Cytotoxic T cell (primary cell): ENCODE data around the genes UNC13D, GALR2 and ZACN.

DNA sequence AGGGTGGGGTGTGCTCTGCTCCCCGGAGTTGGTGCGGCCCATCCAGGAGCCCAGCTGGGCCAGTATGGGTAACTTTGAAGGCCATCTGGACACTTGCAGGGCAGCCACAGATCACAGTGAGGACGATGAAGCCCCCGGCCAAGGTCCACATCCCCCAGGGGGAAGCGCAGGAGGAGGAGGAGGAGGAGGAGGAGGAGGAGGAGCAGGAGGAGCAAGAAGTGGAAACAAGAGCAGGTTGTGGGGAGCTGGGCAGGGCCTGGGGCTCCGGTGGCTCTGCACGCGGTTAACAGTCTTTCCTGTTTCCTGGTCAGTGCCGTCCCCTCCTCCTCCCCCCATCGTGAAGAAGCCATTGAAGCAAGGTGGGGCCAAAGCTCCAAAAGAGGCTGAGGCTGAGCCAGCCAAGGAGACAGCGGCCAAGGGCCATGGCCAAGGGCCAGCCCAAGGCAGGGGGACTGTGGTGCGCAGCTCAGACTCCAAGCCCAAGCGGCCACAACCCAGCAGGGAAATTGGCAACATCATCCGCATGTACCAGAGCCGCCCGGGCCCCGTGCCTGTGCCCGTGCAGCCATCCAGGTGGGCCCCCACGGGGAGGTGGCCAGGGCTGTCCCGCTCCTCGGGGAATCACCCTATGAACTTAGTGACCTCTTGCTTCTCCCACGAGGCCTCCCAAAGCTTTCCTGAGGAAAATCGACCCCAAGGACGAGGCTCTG is 16.9 kb upstream of the SMIM5 start:
- PRO-cap, 2 experiments = no peak in any of the 2 experiments

- PRO-cap, 2 experiments = no peak in any of the 2 experiments
Measured at GRCh38 chr17:75684178-75685491, 17.5 kb downstream of the SAP30BP start.

DNA sequence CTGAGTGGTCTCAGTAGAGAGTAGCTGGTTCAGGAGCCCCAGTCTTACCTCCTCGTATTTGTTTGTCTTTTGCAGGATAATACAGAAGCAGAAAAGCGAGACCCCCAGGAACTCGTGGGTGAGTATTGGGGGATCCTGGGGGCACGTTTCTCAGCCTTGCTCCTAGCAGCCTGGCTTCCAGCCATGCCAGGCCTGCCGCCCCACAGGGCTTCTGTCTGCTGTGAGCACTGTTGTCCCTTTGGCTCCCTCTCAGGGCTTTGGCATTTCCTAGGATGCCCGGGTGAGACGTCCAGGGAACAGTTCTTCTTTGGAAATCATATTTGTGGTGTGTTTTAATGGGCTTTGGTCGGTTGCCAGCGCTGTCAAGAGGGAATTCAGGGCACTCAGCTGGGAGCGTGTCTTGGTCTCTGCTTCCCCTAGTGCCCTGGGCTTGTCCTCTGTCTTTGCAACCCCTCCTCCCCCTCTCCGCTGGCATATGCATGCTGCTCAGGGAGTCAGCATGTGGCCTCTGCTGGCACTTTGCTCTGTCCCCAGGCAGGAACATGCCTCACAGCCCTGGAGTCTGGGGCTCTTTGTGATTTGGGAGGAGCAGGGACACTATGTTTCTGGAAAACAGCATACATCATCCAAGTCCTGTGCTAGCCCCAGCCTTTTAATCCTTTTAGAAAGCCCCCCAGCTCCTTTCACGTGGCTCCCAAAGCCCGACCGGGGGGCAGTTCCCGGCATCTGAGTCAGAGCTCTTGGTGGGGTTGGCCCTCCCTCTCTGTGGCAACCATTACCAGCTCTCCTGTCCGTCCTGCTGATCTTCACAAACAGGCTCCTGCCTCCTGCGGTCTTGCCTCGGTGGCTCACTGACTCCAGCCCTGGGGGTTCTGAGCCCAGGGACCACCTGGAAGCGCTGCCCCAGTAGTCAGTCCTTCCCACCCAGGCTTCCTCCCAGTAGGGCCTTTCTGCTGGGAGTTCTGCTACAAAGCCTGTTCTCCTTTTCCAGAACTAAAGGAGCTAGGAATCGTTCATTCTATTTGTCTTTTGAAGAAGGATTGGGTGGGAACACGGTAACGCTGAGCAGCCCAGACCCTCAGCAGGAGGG is 26.6 kb downstream of the SAP30BP start:
- PRO-cap, 2 experiments = no peak in any of the 2 experiments

DNA sequence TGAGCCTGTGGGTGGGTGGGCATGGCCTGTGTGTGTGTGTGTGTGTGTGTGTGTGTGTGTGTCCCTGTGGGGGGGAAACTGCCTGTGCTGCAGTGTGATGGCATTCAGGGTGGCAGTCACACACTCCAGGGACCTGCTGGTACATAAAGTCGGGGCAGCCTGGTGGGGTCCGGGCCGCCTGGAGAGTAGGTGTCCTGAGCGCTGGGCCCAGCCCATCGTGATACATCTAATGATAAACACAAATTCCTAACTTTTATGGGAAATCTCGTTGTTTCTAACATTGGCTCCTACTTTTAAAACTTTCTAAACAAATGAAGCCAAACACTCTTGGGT is 1.4 kb downstream of the ITGB4 start:
- PRO-cap, 2 experiments = no peak in any of the 2 experiments

DNA sequence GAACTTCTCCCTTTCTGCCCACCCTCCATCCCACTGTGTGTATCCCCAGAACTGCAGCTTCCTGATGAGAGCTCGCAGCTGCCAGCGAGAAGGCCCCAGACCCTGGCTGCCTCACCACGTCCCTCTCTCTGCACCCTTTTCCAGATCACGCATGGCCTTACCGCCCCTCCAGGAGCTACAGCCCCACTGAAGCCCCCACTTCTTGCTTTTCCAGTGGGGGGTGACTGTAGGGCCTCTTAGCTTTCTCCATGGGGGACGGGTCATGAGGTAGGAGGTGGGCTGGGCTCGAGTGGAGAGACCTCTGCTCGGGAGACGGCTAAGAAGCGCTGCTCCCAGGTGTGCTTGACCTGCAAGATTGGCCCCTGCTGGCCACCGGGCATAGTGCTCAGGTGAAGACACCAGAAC is 5.9 kb downstream of the H3-3B start:
- PRO-cap, 2 experiments = peak in 1 of 2 experiments; most common minus-strand start position 127 of the sequence (in 1)

DNA sequence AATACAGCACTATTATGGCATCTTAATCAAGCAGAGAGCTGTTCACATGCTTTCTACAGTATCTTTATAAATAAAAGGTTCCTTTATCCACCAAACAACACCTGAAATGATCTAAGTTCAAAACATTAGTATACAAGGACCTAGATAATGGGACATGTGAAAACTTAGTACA is 2.4 kb downstream of the H3-3B start:
- PRO-cap, 2 experiments = no peak in any of the 2 experiments

DNA sequence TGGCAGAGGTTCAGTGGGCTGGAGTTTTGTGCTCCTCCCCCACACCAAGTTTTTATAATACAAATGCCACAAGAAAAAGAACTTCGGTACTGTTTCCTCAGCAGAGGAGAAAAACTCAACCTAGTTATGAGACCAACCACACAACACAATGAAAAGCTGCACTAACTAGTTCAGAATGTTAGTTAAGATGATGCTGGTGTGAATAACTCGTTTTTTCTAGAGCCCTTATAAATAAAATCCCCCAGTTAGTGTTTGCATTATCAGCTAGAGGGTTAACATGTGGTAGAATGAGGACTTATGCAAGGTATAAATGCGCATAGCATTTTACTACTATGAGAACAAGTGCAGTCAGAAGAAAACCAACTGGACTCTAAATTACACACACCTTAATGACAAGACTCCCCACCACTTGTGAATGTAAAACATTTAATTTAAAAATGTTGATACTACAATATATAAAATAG is 1.9 kb downstream of the H3-3B start:
- PRO-cap, 2 experiments = peak in 2 of 2 experiments; most common plus-strand start position 151 of the sequence (in 1); most common minus-strand start position 49 of the sequence (in 2)

DNA sequence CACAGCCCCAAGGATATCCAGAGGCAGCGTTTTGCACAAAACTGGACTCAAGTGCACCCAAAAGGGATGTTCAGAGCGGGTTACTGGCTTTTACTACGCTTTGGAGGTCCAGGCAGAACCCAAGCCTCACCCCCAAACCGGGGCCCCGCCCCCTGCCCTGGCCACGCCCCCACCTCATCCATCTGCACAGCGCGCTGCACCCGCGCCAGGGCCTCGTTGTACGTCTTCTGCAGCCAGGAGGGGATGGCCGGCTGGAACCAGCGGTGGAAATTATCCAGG is 9.0 kb downstream of the UNC13D start:
- PRO-cap, 2 experiments = no peak in any of the 2 experiments

GRCh38 chr17:75843950-75844810 is at the start of gene UNC13D:
TSS of gene UNC13D (minus strand) at chr17:75844404.
- PRO-cap, 2 experiments = peak in 2 of 2 experiments; most common plus-strand start chr17:75844448 (in 1); most common minus-strand start chr17:75844373 (in 2)

DNA sequence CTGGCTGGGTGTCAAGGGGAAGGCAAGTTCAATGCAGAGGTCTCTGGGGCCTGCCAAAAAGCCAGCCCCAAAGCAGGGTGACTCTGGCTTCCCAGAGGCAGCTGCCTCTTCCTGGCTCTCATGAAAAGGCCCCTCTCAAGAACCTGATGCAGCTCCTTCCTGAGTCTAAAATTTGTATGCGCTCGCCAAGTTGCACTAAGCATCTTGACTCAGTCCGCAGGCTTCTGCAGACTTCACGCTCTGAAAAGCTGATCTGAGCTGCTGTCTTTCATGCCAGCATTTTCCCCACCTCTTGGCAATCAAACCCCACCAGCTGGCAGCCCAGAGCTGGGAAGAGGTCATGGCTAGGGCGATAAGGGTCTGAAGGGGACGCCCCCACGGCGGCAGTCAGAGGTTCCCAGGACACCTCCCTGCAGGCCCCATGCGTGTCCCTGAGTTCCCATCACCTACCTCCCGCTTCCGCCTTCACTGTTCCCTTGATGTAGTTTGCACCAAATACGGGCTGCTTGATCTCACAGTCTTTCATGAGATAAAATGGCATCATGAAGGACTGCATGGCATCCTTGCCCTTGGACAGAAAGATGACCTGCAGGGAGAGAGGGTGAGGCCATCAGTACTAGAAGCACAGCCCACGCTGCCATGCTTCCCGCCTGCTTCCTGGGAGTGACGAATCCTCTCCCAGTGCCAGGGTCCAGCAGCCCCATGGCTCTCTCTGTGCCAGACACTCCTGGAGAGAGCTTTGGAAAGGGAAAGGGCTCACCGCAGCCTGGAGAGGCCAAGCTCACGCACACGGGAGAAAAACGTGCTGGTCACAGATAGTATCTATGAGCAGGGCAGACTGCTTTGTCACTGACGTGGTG is 5.2 kb upstream of the UNC13D start:
- PRO-cap, 2 experiments = no peak in any of the 2 experiments

DNA sequence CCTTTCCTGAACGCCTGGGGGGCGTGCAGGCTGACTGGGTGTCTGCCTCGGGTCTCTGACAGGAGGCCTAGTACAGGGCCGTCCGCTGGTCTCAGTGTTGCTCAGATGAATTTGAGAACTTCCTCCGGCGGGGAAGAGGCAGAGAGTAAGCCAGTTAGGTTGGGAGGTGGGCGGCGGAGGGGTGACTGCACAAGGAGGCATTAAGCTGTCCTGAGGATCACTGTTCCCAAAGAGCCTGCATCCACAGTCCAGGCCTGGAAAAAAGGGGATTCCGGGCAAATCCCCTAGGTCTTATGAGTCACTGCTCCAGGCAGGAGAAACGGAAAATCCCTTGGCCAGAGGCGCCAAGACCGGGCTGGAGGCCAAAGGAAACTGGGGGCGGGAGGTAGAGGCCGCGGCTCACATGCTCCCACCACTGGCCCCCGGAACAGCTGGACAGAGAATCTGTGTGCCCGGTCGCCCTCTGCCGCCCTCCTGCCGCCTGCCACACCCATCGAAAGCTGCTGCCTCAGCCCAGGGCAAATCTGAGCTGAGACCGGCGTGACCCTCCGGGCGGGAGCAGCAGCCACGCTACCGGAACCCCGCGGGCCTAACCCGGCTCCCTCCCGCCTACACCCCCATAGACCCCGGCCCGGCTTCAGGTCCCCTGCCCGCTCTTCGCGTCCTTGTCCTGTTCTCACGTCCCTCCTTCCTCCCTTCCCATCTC is 1.2 kb downstream of the TRIM47 start:
- PRO-cap, 2 experiments = no peak in any of the 2 experiments

- PRO-cap, 2 experiments = no peak in any of the 2 experiments
Measured at GRCh38 chr17:76050973-76051460, 21.3 kb downstream of the SRP68 start.

GRCh38 chr17:76074434-76074933 is at the start of gene GALR2:
TSS of gene GALR2 (plus strand) at chr17:76074781.
- PRO-cap, 2 experiments = no peak in any of the 2 experiments

- PRO-cap, 2 experiments = no peak in any of the 2 experiments
Measured at GRCh38 chr17:76079067-76079356, at the start of gene ZACN. TSS of gene ZACN (plus strand) at chr17:76079182.

- PRO-cap, 2 experiments = peak in 1 of 2 experiments; most common minus-strand start chr17:76080391 (in 1)
Measured at GRCh38 chr17:76079960-76081146, 1.4 kb downstream of the ZACN start.

- PRO-cap, 2 experiments = peak in 2 of 2 experiments; most common plus-strand start chr17:76152138 (in 1); most common minus-strand start chr17:76152003 (in 1)
Measured at GRCh38 chr17:76151663-76152242, 10.7 kb upstream of the FOXJ1 start.

- PRO-cap, 2 experiments = no peak in any of the 2 experiments
Measured at GRCh38 chr17:76274238-76274870, 9.2 kb downstream of the UBALD2 start.

GRCh38 chr17:76276704-76277380 is 11.7 kb downstream of the UBALD2 start:
- PRO-cap, 2 experiments = no peak in any of the 2 experiments

- PRO-cap, 2 experiments = no peak in any of the 2 experiments
Measured at GRCh38 chr17:76382343-76382639, 2.1 kb upstream of the SPHK1 start.

DNA sequence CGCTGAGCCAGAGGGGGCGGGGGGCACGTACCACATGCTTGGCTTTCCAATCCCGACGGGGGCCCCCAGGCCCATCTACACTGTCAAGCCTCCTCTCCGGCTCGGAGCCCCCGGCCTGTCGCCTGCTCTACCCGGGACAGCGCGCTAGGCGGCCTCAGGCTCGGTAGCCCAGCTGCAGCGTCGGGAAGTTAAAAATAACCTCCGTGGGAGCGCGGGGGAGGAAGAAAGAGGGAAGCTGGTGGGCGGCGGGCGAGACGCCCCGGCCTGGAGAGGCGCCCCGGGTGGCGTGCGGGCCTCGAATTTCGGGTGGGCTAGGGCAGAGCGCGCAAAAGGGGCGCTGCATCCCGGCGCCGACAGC is 615 bp upstream of the SPHK1 start:
- PRO-cap, 2 experiments = no peak in any of the 2 experiments